Sigmoid colon (tissue), 4 donors: ENCODE measurements around a stretch of chr7.

DNA sequence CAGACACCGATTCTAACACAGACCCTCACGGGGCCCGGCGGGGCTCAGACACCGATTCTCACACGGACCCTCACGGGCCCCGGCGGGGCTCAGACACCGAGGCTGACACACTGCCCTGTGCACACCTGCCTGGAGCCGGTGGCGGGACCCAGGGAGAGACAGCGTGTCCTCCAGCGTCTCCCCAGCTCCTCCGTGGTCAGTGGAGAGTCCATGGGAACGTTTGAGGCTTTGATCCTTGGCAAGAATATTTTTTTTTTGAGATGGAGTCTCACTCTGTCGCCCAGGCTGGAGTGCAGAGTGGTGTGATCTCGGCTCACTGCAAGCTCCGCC is 32.5 kb upstream of the FAM20C start:
- PRO-cap: no peak
- RAMPAGE, long total RNA, 4 experiments: no peak in any of the 4 experiments

GRCh38 chr7:184554-185062 is 7.8 kb upstream of the FAM20C start:
- PRO-cap: no peak
- RAMPAGE, long total RNA, 4 experiments: no peak in any of the 4 experiments

- PRO-cap: no peak
- RAMPAGE, long total RNA, 4 experiments: start-site peak on the plus strand in 1 of 4 experiments, at chr7:195417-195725 at its widest, 6 reads per replicate
Measured at GRCh38 chr7:195476-196025, 3.2 kb downstream of the FAM20C start.

- PRO-cap: no peak
- RAMPAGE, long total RNA, 4 experiments: no peak in any of the 4 experiments
Measured at GRCh38 chr7:236730-237953, 44.8 kb downstream of the FAM20C start.

DNA sequence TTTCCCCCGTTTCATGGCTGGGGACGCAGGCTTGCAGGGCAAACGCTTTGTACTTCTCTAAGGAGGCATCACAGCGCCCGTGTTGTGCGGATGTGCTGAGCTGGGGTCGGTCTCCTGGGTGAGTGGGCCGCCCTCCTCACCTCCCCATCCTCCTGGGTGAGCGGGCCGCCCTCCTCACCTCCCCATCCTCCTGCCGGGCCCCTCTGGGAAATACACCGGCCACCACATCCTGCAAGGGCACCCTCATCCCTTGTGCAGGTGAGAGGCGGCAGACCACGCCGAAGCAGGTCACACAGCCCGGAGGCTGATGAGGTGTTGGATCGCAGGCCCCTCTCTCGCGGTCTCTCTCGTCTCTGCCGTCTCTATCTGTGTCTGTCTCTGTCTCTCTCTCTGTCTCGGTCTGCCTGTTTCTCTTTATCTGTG is 30.9 kb upstream of the FOXL3 start:
- PRO-cap: no peak
- RAMPAGE, long total RNA, 4 experiments: no peak in any of the 4 experiments

GRCh38 chr7:297246-297691 is 7.3 kb downstream of the FOXL3 start:
- PRO-cap: no peak
- RAMPAGE, long total RNA, 4 experiments: no peak in any of the 4 experiments

GRCh38 chr7:340622-341093 is 50.7 kb downstream of the FOXL3 start:
- PRO-cap: no peak
- RAMPAGE, long total RNA, 4 experiments: no peak in any of the 4 experiments

GRCh38 chr7:424785-425608 is 94.6 kb downstream of the PDGFA start:
- PRO-cap: no peak
- RAMPAGE, long total RNA, 4 experiments: start-site peak on the plus strand in 1 of 4 experiments, at chr7:425455-425558 at its widest, 9 reads per replicate

- PRO-cap: no peak
- RAMPAGE, long total RNA, 4 experiments: no peak in any of the 4 experiments
Measured at GRCh38 chr7:435107-435579, 84.5 kb downstream of the PDGFA start.

DNA sequence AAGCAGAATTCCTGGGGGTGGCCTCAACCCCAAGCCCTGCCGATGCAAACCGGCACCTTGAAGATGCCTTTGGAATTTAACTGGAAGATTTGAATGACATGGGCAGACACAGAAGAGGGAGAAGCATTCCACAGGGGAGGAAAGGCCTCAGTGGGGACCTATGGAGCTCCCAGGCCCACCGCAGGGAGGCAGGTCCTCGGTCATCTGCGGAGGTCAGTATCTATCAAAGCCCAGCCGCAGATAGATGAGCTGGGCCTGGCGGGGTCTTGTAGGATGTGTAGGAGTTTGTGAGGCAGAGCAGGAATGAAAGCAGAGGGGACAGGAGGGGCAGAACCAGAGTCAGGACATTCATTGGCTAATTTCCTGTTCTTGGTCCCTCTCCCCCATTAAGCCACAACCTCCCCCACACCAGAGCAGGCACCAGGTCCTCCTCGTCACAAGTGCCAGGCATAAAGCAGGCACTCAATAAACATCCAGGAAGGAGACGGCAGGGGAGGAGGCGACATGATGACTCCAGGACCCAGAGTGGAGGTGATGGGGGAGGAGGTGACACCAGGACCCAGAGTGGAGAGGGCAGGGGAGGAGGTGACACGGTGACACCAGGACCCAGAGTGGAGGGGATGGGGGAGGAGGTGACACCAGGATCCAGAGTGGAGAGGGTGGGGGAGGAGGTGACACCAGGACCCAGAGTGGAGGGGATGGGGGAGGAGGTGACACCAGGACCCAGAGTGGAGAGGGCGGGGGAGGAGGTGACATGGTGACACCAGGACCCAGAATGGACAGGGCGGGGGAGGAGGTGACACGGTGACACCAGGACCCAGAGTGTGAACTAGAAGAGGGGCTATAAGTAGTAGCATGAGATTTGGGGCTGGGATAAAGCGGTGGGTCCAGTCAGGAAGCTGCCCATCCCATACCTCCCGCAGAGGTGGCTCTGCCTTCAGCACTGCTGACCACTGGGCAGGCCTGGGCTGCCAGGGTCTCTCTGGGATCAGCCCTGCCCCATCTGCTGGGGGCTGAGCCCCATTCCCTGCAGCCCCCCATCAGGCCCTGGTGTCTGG is 83.8 kb upstream of the PDGFA start:
- PRO-cap: no peak
- RAMPAGE, long total RNA, 4 experiments: no peak in any of the 4 experiments

GRCh38 chr7:667998-668908 is 58.2 kb upstream of the DNAAF5 start:
- PRO-cap: no peak
- RAMPAGE, long total RNA, 4 experiments: no peak in any of the 4 experiments

GRCh38 chr7:696814-697530 is 29.5 kb upstream of the DNAAF5 start:
- PRO-cap: no peak
- RAMPAGE, long total RNA, 4 experiments: no peak in any of the 4 experiments

DNA sequence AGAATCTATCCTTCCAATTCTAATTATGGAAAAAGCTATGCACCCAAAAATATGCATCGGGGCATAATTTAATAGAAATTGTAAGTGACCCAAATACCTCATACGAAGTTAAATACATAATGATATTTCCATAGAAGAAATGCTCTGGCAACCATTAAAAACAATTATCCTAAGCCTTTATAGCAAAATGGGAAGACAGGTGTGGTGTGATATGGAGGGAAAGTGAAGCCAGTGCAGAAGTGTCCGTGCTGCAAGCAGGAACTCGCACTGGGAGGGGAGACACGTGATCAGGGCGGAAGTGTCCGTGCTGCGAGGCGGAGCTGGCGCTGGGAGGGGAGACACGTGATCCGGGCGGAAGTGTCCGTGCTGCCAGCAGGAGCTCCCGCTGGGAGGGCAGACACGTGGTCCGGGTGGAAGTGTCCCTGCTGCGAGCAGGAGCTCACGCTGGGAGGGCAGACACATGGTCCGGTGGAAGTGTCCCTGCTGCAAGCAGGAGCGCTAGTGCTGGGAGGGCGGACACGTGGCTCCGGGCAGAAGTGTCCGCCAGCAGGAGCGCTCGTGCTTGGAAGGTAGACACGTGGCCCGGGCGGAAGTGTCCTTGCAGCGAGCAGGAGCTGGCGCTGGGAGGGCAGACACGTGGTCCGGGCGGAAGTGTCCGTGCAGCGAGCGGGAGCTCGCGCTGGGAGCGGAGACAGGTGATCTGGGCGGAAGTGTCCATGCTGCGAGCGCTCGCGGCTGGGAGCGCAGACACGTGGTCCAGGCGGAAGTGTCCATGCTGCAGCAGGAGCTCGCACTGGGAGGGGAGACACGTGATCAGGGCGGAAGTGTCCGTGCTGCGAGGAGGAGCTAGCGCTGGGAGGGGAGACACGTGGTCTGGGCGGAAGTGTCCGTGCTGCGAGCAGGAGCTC is 40.6 kb upstream of the PRKAR1B start:
- PRO-cap: no peak
- RAMPAGE, long total RNA, 4 experiments: no peak in any of the 4 experiments

DNA sequence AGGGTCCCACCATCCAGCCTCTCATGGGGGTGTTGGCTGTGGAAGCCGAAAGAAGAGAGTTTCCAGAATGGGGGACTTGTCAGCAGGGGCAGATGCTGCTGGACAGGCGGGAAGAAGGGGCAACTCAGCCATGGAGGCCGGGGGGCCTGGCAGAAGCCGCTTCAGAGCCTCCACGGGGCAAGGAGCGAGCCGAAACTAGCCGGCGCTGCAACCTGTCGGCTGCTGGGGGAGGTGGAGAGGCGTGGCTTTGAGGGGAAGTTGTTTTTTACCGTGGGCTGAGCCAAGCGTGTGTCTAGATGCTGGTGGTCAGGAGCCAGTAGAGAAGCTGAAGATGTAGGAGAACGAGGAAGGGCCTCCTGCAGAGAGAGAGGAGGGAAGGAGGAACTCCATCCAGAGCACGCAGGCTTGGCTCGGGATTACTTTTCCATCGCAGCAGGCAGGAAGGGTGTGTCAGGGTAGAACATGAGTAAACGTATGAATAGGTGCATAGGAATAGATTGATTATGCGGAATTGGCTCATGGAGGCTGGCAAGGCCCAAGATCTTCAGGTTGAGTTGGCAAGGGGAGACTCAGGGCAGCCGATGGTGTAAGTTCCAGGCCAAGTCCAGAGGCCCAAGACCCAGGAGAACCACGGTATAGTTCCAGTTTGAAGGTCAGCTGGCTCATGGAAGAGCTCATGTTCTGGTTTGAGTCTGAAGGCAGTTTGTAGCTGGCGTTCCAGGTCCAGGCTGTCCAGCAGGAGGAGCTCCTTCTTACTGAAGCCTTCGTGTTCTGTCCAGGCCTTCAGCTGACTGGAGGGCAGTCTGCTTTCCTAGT is 3.8 kb downstream of the SUN1 start:
- PRO-cap: no peak
- RAMPAGE, long total RNA, 4 experiments: no peak in any of the 4 experiments

GRCh38 chr7:874541-874899 is 1.8 kb upstream of the GET4 start:
- PRO-cap: no peak
- RAMPAGE, long total RNA, 4 experiments: no peak in any of the 4 experiments

GRCh38 chr7:874900-875911 is 1.1 kb upstream of the GET4 start:
- PRO-cap: no peak
- RAMPAGE, long total RNA, 4 experiments: no peak in any of the 4 experiments

DNA sequence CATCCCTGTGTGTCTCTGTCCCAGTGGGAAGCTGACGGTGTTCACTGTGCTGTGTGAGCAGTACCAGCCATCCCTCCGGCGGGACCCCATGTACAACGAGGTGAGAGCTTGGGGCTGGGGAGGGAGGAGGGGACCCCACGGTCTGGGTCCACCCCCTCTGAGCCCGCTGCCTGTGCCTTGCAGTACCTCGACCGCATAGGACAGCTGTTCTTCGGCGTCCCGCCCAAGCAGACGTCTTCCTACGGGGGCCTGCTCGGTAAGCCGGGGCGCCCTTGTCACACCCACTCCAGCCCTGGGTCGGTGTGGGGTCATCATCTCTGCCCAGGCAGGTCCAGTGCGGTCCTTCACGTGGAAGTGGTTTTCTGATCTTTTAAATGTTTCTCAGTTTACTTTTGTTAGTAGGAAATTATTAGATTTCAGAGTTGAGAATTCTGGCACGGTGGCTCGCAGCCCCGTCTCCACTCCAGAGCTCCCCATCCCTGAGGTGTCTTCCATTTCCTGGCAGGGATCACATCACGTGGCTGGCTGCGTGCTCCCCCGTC is 17.4 kb downstream of the GET4 start:
- PRO-cap: no peak
- RAMPAGE, long total RNA, 4 experiments: no peak in any of the 4 experiments

DNA sequence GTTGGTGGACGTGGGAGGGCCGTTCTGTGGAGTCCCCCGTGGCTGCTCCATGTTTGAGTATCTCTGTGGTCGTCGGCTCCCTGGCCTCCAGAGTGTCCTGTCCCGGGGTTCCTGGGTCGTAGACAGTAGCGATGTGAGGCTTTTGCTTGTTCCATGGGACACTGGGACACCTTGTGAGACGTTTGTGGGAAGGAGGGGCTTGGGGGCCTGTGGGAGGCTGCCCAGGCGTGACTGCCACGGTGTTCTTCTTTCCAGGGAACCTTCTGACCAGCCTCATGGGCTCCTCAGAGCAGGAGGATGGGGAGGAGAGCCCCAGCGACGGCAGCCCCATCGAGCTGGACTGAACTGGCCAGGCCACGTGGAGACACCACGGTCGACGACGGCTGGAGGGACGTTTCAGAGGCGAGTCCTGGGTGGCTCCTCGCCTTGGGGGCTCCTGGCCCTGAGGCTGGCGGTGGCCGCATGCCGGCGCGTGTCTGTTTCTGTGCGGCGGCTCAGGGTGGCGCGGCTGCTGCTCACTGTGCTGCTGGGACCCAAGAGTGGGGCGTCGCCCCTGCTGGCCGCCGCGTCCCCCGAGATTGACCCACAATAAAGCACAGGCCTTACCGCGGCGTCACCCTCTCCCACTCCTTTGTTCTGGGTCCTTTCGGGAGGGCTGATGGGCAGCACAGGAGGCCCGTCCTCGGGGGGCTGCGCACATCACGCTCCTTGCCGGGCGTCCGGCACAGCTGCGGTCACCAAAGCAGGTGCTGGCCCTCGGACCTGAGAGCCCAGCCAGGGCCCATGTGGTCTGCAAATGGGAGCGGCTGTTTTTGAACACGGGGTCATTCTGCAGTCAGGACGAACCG is 18.9 kb downstream of the GET4 start:
- PRO-cap: no peak
- RAMPAGE, long total RNA, 4 experiments: no peak in any of the 4 experiments

DNA sequence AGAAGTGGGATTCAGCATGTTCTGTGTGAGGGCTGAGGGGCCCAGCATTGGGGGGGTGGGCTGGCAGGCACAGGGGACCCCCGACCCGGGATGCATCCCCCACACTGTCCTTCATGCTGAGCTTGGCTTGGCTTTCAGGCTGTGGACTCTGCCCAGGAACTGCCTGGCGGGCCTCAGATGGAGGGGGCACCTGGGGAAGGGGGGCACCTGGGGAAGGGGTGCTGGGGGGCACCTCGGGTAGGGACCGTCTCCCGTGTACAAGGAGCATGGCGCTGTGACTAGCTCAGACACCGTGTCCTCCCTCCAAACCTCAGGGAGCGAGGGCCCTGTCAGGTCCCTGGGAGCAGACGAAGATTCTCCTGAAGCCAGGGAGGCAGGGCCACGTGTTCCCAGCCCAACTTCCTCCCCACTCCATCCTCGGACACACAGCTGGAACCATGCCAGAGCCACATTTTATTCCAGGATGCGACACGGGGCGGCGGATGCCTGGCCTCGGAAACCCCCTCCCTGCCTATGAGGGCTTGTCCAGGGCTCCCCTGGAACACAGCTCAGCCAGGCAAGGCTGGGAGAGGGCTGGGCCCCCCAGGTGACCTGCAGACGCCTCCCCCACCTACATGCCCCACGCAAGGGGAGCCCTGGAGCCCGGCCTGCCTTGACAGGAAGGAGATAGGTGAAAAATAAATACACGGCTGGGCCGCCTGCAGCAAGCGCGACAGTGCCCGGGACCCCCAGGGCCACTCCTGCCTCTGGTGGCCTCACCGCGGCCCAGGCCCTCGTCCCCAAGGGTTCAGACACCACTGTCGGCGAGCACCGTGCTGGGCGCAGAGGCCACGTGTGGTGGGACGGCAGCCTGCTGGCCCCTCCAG is 21.3 kb downstream of the GET4 start:
- PRO-cap: no peak
- RAMPAGE, long total RNA, 4 experiments: no peak in any of the 4 experiments

DNA sequence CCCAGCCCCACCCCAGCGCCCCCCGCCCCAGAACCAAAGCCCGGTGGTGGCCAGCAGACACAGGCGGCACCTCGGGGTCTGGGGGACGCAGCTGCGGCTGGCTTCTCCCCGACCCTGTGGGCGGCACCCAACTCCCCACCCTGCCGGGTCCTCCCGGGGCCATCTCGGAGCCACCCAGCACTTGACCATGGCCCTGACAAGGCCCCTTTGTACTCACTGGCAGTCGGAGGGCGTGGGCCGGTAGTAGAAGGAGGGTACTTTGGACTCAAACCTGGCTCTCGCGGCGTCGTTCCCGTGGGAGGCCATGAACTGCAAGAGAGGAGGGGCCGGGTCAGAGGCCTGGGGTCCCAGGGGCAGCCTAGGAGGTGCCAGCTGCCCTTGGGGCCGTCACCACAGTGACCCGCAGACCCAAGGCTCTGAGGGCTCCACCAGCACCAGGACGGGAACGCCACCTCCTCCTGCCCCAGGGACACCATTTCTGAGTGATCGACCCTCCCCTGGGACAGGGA is 28.1 kb downstream of the ADAP1 start:
- PRO-cap: no peak
- RAMPAGE, long total RNA, 4 experiments: no peak in any of the 4 experiments